ENCODE data around the genes MICOS13, RFX2, SLC25A23 and CRB3.

DNA sequence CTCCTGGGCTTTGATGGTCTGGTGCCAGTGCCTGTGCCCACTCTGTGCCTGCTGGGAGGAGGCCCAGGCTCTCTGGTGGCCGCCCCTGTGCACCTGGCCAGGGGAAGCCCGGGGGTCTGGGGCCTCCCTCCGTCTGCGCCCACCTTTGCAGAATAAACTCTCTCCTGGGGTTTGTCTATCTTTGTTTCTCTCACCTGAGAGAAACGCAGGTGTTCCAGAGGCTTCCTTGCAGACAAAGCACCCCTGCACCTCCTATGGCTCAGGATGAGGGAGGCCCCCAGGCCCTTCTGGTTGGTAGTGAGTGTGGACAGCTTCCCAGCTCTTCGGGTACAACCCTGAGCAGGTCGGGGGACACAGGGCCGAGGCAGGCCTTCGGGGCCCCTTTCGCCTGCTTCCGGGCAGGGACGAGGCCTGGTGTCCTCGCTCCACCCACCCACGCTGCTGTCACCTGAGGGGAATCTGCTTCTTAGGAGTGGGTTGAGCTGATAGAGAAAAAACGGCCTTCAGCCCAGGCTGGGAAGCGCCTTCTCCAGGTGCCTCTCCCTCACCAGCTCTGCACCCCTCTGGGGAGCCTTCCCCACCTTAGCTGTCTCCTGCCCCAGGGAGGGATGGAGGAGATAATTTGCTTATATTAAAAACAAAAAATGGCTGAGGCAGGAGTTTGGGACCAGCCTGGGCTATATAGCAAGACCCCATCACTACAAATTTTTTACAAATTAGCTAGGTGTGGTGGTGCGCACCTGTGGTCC lies 183.4 kb downstream of the KDM4B start:
- PRO-cap: no peak

DNA sequence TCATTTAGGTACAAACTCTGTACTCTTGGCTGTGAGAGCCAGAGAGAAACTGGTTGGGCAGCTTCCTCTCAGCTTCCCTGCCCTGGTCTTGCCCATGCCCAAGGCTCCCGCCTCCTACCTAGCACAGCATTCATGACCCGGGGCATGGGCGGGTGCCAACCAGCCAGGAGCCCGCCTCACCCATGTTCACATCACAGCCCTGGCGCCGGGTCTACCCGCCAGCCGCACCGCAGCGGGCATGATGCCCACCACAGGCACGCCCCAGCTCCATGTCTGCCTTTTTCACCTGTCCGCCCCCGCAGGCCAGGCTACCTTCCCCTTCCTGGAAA lies 42.2 kb downstream of the PTPRS start:
- PRO-cap: no peak

GRCh38 chr19:5613376-5613953 lies 9.1 kb downstream of the SAFB2 start:
- PRO-cap: no peak

GRCh38 chr19:5652865-5653597 lies 27.3 kb downstream of the MICOS13 start:
- PRO-cap: no peak

DNA sequence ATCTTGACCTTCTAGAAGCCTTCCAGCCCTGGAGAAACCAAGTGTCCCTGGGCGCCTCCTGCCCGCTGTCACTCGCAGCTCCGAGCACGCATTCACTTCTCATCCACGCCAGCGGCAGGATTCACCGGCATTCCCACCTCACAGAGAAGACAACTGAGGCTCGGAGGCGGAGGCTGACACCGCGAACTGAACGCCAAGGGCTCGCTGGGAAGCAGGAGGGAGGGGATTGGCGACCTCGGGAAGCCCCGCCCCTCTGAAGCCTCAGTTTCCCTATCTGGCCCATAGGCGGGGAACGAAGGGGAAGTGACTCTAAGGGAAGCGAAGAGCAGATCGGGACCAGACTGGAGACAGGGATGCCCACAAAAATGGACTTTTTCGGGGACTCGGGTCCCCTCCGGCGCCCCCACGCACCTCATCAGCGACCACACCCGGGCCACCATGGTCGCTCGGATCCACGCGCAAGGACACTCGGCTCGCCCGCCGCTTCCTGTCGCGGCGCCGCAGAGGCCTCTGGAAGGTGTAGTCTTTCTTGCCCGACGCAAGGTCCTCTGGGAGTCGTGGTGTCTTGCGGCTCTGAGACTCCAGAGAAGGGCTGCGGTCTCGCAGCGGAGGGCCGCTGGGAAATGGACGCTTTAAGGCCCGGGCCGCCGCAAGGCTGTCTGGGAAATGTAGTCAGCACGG lies at the start of gene MICOS13:
Gene MICOS13 (minus strand): TSS at position 470 of the 681 bp plus-strand sequence.
- PRO-cap: unidirectional peak, plus-strand start at position 91 of the sequence; unidirectional peak, minus-strand start at position 492 of the sequence

- PRO-cap: no peak
Measured at GRCh38 chr19:5783166-5783855, 1.2 kb downstream of the PRR22 start.

GRCh38 chr19:5837875-5838483 lies 1.5 kb downstream of the FUT6 start:
- PRO-cap: no peak

DNA sequence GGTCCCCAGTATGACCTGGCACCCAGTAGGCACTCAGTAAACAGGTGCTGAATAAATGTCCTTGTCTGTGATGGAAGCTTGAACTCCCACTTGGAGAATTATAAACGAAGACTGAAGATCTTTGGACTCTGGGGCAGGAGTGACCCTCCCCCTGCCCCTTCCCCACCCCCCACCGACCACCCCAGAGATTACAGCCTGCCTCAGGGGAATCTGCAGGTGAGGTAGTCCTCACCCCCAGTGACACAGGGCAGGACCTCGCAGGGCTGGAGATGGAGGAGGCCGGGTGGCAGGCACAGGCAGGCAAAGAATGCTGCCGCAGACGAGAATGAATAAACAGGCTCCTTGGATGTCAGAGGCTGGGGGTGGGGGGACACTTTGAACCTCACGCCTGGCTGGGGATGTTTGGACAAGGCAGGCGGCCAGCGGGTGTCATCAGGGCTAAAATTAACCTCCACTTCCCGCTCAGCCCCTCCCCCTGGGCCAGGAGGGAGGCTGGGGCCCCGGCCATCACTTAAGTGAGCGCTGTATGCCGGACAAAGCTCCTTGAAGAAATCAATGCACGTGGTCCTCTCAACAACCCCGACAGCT lies 10.1 kb upstream of the FUT5 start:
- PRO-cap: no peak

GRCh38 chr19:5935168-5935713 lies 21.2 kb downstream of the CAPS start:
- PRO-cap: no peak

- PRO-cap: no peak
Measured at GRCh38 chr19:5979552-5980210, 1.7 kb upstream of the RANBP3 start.

GRCh38 chr19:6071831-6072329 lies 38.4 kb downstream of the RFX2 start:
- PRO-cap: unidirectional peak, minus-strand start at chr19:6072082

DNA sequence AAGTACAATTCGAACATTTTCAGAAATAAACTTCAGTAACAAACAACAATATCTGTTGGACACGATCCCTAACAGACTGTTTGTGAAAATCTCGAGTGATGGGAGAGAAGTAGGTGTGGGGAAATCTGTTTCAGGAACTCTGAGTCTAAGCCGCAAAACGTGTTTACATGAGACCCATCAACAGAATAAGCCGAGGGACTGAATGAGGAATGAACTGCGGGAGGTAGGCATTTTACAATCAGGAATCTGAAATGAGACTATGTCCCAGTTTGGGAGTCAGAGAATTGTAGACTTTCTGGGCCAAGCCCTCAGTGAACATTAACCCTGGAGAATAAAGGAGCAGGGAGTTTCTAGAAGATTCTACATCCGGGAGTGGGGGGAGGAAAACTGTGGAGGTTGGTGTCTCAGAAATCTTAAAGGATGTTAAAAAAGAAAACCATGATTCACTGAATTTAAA lies 18.6 kb downstream of the RFX2 start:
- PRO-cap: no peak

DNA sequence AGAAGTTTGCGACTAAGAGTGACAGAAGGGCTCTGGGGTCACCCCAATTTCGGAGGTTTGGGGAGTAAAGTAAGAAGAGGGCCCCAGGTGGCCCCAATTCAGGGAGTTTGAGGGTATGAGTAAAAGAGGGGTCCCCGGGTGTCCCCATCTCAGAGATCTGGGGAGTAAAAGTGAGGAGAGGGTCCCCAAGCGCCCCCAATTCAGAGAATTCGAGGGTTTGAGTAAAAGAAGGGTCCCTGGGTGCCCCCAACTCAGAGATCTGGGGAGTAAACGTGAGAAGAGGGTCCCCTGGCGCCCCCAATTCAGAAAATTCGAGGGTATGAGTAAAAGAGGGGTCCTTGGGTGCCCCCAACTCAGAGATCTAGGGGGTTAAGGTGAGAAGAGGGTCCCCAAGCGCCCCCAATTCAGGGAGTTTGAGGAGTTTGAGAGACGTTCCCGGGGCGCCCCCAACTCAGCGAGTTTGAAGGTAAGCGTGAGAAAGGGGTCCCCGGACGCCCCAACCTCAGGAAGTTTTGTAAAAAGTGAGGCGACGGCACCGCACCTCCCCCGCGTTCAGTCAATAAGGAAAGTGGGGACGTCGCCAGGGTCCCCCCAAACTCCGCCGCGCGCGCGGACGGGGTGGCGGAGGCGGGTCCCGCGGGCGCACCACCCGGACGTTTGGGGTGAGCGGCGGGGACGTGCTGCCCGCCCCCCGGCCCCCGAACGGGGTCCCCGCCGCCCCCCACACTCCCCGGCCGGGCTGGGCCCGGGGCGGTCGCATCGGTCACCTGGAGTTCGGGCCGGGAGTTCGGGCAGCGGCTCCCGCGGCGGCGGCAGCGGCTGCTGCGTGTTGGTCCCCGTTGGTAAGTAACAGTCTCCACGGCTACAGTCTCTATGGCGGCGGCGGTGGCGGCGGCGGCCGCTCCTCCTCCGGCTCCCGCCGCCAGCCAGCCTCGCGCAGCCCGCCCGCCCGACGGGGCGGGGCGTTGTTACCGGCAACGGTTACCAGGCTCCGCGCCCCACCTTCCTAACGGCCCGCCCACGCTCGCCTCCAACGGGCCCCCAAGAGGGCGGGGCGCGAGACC lies at the start of gene RFX2:
Gene RFX2 (minus strand): TSS at position 875 of the 1,064 bp plus-strand sequence.
- PRO-cap: bidirectional peak, plus-strand start outside the sequence, minus-strand start at position 848 of the sequence

- PRO-cap: bidirectional peak, plus-strand start at chr19:6272355, minus-strand start at chr19:6272034
Measured at GRCh38 chr19:6271589-6272455, 8.0 kb downstream of the MLLT1 start.

DNA sequence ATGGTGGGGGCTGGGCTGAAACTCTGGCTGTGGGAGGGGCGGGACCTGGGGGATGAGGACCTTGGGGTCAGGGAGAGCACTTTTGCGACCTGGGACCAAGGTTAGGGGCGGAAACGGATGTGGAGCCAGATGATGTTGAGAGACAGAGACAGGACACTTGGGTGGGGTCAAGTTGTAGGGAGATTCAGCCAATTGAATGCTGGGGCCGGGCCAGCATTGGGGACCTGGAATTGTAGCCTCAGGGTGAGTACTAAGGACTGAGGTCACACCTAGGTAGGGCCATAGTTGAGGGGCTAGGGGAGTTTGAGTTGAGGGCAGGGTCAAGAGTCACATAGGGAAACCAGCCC lies 1.2 kb downstream of the ALKBH7 start:
- PRO-cap: no peak

GRCh38 chr19:6411599-6412058 lies 13.0 kb downstream of the KHSRP start:
- PRO-cap: no peak

- PRO-cap: no peak
Measured at GRCh38 chr19:6421604-6422088, 3.0 kb downstream of the KHSRP start.

DNA sequence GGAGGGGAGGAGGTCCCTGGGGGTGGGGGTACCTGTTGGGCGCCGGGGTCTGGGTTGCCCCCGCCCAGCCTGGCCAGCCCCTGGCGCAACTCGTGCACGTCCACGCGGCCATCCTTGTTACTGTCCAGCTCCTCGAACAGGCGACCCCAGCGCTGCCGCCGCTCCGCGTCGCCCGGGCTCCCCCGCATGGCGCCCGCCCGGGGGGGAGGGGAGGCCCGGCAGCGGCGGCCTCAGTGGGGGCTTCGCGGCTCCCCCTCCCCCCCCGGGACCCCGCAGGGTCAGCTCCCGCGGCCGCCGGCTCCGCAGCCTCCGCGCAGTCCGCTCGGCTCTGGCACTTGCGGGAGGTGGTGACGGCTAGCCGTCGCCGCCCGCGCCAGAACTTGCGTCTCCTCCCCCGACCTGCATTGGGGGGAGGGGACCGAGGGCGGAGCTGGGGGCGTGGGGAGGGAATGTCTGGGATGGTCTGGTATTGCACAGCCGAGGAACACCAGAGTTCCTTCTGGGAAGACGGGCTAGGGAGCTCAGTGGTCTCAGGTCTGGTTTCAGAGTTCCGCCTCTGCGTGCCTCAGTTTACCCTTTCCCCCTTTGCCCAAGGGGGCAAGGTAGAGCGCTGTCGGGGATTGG lies at the start of gene SLC25A23:
Gene SLC25A23 (minus strand): TSS at position 352 of the 624 bp plus-strand sequence.
- PRO-cap: bidirectional peak, plus-strand start at position 490 of the sequence, minus-strand start at position 320 of the sequence

GRCh38 chr19:6463807-6465020 lies at the start of gene CRB3:
Gene CRB3 (plus strand): TSS chr19:6464271.
- PRO-cap: no peak

GRCh38 chr19:6475960-6477140 lies 5.2 kb downstream of the DENND1C start:
- PRO-cap: no peak

All from tibial artery (tissue), 1 donor.